HEK293 (cell line): Measurements from ENCODE around the genes TRIP11 and NDUFB1.

GRCh38 chr14:91835624-91835994, 31.7 kb downstream of the TC2N start:
- PRO-cap, result no peak
- RRBS, 2 experiments, result 1 to 8% methylated on average over 8 of the region's 23 CpGs

GRCh38 chr14:91877403-91877852, 10.1 kb upstream of the TC2N start:
- PRO-cap, result no peak
- RRBS, 2 experiments, result no CpG with 5 or more reads among the region's 12 CpGs

DNA sequence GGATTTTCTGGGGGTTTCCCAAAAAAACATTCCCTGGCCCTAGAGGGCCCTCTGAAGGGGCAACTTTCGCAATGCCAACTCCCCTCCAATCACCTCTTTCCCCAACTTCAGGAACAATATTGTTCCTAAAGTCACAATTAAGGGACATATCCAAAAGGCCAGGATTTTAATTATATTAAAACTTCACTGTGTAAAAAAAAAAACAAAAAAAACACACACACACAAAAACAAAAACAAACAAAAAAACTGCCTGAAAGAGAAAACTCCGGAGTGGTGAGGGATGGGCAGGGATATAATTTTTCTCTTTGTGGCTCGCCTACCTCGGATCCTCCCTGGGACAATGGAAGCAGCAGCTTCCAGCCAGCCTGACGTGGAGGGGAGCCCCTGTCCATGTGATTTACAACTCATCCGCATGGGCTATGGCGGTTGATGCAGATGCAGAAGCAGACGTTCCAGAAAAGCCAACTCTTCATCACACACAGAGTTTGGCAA, 16.2 kb upstream of the TC2N start:
- PRO-cap, result no peak
- RRBS, 2 experiments, result no CpG with 5 or more reads among the region's 8 CpGs

GRCh38 chr14:92039954-92040613, at the start of gene TRIP11:
Gene TRIP11 (minus strand): TSS chr14:92040059.
- PRO-cap, result bidirectional peak, plus-strand start at chr14:92040174, minus-strand start at chr14:92040037
- RRBS, 2 experiments, result under 1% methylated on average over 20 to 23 of the region's 46 CpGs

DNA sequence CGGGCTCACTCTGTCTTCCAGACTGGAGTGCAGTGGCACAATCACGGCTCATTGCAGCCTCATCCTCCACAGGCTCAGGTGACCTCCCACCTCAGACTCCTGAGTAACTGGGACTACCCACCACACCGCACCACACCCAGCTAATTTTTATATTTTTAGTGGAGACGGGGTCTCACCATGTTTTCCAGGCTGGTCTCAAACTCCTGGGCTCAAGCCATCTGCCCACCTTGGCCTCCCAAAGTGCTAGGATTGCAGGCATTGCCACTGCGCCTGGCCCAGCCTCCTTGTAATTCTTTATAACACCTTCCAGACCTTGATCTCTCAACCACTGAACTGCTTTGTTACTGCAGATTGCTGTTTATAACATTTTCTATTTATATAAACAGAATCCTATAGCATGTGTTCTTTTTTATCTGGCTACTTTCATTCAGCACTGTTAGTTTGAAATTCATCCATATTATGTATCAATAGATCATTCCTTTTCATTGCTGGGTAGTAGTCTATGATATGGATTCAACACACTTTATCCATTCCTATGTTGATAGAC, 7.5 kb upstream of the ATXN3 start:
- PRO-cap, result no peak
- RRBS, 2 experiments, result no CpG with 5 or more reads among the region's 5 CpGs

- PRO-cap, result bidirectional peak, plus-strand start at chr14:92121366, minus-strand start at chr14:92121062; bidirectional peak, plus-strand start at chr14:92121704, minus-strand start at chr14:92121684
- RRBS, 2 experiments, result under 1 to 2% methylated on average over 11 to 19 of the region's 61 CpGs
Measured at GRCh38 chr14:92120889-92121767, at the start of gene NDUFB1. Gene NDUFB1 (minus strand): TSS chr14:92121706.

DNA sequence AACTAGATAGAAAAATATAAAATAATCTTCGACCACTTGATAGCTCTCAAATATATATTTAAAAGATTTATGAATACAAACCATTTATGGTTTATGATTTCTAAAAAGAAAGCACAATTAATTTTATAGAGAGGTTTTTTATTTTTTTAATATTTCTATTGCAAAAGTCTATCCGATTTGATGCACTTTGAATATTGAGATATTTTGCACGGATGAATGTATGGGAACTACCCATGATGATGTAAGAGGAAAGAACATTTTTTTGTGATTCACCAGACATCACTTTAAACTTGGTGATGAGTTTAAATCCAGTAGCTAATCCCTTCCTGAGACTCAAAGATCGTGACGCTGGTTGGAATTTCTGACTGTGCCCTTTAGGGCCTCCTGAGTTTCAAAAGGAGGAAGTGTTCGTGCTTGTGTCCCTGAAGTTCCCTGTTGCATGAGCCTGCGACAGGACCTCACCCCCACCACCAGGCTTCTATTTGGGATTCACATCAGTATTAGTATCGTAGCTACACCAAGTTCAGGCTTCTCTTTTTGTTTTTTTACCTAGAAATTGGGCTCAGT, 18.6 kb upstream of the RIN3 start:
- PRO-cap, result no peak
- RRBS, 2 experiments, result no CpG with 5 or more reads among the region's 8 CpGs

- PRO-cap, result no peak
- RRBS, 2 experiments, result no CpG with 5 or more reads among the region's 2 CpGs
Measured at GRCh38 chr14:92726734-92727050, 21.7 kb downstream of the LGMN start.

- PRO-cap, result no peak
- RRBS, 2 experiments, result 80 to 95% methylated on average over 6 to 8 of the region's 29 CpGs
Measured at GRCh38 chr14:92932330-92933081, 9.6 kb downstream of the CHGA start.

DNA sequence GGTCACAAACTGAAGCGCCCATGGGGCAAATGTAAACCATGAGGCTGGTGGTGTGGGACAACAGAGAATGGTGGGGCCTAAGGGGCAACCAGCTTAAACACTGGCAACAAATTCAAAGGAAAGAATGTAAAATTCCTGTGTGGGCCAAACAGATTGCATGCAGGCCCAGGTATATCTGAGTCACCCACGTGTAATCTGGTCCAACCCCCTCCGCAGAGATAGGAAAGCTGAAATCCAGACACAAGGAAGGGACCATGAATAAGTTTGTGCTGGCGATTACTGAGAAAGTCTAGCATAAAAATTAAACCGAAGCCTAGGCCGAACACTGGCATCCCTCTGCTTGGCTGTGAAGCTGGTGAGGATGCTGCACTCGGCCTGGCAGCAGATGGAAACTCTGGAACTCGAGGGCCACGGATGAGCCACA, 71.6 kb downstream of the ITPK1 start:
- PRO-cap, result no peak
- RRBS, 2 experiments, result no CpG with 5 or more reads among the region's 9 CpGs

GRCh38 chr14:93045008-93045756, 70.5 kb downstream of the ITPK1 start:
- PRO-cap, result no peak
- RRBS, 2 experiments, result no CpG with 5 or more reads among the region's 9 CpGs

DNA sequence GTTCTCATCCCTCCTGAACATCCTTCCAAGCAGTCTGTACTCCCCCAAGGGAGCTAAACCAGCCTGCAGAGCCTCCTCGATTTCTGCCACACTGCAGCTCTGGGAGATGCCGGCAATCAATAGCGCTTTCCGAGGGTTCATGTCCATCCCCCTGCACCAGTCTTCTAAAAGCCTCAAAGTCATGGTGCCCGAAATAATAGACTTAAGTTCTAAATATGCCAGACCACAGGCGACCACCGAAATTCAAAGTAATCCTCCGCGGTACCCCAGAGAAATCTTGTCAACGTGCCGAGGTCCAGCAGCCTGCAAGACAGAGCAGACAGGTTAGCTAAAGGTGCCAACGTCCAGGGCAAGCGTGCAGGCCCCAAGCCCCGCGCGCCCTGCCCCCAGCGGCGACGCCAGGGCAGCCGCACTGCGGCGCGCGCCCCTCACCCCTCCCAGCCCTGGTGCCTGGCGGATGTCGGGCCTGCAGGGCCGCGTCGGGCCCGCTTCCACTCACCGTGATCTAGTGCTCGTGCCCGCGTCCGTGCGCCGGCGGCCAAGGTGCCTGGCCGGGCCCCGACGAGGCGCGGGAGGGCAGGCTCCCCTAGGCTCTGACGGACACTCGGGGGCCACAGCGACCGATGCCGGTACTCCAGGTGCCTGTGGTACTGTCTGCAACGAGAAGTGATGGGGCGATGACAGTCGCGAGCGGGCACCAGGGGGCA, 484 bp downstream of the MOAP1 start:
- PRO-cap, result bidirectional peak, plus-strand start at position 395 of the sequence, minus-strand start at position 375 of the sequence
- RRBS, 2 experiments, result under 1 to 1% methylated on average over 10 of the region's 53 CpGs

DNA sequence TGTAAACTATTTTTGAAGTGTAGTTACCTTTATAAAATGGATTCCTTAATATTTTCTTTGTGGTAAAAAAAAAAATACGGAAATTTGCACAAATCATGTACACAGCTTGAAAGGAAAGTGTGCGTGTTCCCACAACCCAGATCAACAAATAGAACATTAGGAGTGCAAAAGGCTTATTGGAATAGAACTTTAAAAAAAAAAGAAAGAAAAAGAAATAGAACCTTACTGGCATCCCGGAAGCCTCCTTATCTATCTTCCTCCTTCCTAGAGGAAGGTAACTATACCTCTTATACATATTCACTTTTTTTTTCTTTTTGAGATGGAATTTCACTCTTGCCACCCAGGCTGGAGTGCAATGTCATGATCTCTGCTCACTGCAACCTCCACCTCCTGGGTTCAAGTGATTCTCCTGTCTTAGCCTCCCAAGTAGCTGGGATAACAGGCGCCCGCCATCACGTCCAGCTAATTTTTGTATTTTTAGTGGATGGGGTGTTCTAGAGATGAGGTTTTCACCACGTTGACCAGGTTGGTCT, 1.5 kb downstream of the UBR7 start:
- PRO-cap, result no peak
- RRBS, 2 experiments, result no CpG with 5 or more reads among the region's 7 CpGs

DNA sequence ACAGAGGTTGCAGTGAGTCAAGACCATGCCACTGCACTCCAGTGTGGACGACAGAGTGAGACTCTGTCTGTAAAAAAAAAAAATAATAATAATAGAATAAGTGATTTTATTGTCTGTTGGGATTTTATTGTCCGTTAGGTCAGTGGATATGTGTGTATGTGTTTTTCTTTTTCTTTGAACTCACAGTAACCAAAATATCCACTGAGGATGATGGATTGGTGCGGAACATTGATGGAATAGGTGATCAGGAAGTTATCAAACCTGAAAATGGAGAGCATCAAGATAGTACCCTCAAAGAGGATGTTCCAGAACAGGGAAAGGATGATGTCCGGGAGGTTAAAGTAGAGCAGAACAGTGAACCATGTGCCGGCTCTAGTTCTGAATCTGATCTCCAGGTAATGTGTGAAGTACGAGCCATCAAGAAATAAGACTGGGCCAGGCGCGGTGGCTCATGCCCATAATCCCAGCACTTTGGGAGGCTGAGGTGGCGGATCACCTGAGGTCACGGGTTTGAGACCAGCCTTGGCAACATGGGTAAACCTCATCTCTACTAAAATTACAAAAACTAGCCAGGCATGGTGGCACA, 11.4 kb downstream of the UBR7 start:
- PRO-cap, result no peak
- RRBS, 2 experiments, result no CpG with 5 or more reads among the region's 10 CpGs

DNA sequence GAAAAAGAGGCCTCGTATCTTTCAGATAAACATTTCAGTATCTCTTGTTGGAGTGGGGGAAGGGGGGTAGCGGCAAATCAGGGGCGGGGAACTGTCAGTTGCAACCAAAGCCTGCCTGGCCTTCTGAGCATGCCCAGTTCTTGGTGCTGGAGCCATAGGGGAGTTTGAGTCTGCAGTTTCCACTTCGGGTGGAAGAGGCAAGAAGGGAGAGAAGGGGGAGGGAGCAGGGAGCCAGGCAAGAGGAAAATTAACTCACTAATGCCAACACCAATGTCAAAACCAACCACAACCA, 548 bp downstream of the UNC79 start:
- PRO-cap, result no peak
- RRBS, 2 experiments, result no CpG with 5 or more reads among the region's 4 CpGs

GRCh38 chr14:93549595-93550021, 118.9 kb downstream of the UNC79 start:
- PRO-cap, result no peak

- PRO-cap, result no peak
- RRBS, 2 experiments, result no CpG with 5 or more reads among the region's 18 CpGs
Measured at GRCh38 chr14:93925994-93926571, 1.1 kb upstream of the FAM181A start.

DNA sequence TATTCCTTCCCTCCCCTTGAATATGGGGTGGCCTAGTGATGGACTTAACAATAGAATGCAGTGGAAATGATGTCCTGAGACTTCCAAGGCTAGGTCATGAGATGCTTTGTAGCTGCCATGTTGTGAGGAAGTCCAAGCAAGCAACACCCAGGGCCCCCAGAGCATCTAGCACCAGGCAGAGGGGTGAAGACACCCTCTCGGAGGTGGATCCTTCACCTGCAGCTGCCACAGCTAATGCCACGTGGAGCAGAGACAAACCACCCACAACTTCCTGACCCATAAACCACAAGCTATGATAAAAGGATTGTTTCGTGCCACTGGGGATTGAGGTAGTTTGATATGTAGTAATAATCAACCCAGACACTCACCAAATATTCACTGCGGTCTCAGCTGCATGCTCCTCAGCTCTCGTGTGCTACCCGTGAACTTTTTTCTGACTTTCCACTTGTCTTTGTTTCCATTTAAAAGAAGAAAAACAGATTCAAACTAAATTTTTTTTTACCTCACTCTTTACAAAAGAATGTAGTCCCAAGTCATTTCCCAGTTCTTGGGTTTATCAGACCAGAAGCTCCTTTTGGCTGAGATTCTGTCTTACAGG, 1.9 kb upstream of the ASB2 start:
- PRO-cap, result no peak
- RRBS, 2 experiments, result no CpG with 5 or more reads among the region's 6 CpGs

DNA sequence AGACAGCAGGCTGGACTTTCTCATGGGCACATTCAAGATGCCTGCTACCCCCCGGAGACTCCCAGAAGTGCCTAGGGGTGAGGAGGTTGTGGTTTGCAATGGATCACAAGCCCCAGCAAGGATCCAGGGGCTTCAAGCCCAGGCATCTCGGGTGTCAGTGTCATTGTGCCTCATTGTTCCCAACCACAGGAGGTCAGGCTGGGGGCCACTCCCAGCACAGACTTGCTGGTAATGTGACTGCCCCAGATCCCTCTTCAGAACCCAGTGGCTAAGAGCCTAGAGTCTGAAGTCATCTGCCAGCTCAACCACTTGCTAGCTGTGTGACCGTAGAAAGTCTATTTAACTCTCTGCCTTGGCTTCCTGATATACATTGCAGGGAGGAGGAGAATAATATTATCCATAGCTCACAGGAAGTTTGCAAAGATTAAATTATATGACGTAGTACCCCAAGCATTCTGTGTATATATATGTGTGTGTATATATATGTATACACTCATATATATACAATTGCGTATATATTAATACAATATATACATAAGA, 7.7 kb upstream of the ASB2 start:
- PRO-cap, result no peak
- RRBS, 2 experiments, result no CpG with 5 or more reads among the region's 5 CpGs

DNA sequence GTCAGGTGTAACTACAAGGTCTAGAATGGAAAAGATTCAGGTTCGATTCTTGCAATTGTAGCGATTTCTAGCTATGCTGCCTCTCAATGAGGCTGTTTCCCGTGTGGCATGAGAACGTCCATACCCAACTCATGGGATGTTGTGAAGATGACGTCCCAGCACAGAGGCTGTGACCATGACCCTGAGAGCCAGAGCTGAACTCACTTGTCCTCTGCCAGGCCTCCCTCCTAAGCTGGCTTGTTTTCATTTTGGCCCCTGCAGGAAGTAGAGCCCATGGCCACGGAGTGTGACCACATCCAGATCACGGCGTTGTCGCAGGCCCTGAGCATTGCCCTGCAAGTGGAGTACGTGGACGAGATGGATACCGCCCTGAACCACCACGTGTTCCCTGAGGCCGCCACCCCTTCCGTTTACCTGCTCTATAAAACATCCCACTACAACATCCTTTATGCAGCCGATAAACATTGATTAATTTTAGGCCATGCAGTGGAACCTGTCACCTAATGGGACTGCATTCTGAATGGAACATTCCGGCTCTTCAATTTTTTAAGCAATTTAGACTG, 19.4 kb downstream of the OTUB2 start:
- PRO-cap, result no peak
- RRBS, 2 experiments, result no CpG with 5 or more reads among the region's 17 CpGs